Colic lymph node (tissue), 1 donor: Measurements from ENCODE around the gene TMEM45B.

DNA sequence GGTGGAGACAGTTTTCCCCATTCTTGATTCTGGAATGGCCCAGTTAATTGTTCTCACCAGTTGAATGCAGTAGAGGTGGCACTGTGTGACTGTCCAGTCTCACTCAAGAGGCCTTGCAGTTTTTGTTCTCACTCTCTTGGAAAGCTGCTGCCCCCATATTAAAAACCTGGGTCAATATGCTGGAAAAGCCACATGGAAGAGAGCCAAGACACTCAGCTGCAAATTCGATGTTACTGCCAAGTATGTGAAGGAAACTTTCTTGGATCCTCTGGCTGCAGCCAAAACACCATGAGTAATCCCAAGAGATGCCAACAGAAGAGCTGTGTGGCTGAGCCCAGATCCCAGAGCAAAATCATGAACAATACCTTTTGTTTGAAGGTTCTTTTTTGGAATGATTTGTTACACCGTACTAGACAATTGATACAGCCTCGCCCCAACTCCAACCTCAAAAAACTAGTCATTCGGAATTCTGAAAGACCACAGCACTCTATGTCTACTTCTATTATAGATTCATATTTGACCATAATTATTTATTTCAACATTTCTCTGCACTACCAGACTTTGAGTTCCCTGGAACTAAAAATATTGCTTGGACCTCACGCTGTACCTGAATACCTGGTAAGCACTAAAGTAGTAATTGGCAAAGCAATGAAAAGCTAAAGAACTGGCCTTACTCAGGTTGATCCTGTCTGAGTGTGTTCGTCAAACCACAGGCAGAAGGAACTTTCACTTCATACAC lies 378.9 kb downstream of the ETS1 start:
- PRO-cap: no peak

DNA sequence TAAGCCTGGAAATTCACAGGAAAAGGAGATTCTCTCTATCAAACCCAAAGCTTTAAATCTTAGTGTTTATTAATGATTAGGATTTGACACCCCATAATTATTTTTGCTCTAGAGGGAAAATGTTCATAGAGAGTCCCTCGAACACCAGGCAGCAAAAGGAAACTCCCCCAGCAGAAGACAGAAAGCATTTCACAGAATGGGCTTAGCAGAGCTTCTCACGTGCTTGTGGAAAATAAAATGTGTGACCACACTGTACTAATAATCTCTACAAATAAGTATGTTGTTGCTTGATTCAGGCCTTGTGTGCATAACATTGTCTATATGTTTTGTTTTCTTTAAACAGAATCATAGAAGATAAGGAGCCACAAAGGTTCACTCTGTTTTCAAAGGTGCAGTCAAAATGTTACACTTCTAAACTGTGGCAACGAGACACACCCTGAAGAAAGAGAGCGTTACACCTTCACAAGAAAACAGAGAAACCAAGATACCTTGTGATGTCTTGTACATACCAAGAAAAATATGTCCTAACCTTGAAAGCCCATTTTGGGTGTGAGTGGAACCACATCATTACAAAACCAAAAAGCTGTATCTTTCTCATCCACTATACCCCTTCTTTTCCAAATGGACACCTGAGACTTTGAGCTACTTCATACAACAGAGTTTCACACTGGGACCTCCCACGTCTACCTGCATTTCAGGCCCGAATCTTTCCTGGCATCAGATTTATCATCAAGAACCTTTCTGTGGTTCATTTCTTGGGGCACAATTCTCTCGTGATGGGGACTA lies 282.5 kb downstream of the ETS1 start:
- PRO-cap: bidirectional peak, plus-strand start at position 541 of the sequence, minus-strand start at position 157 of the sequence

- PRO-cap: bidirectional peak, plus-strand start at chr11:128329395, minus-strand start at chr11:128329283
Measured at GRCh38 chr11:128328740-128329721, 258.3 kb downstream of the ETS1 start.

- PRO-cap: bidirectional peak, plus-strand start at chr11:128520930, minus-strand start at chr11:128520656; bidirectional peak, plus-strand start at chr11:128521415, minus-strand start at chr11:128521265; bidirectional peak, plus-strand start at chr11:128521508, minus-strand start at chr11:128521513
Measured at GRCh38 chr11:128520821-128521628, 66.3 kb downstream of the ETS1 start.

DNA sequence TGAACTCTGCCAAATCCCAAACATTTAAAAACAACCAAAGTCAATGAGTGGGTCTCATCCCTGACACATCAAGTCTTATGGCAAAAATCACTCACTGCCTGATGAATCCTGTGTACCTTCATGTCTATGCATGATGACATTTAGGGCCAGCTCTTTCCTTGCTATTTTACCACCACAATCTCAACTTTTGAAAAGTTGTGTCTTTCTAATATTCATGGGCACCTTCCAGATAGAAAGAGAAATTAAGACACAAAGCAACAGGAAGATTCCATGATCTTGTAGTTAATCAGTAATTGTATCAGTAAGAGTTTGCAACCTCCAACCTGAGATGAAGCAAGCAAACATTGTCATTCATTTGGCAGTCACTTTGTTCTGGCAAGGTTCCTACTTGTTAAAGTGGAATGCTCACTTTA lies 51.8 kb downstream of the ETS1 start:
- PRO-cap: no peak

GRCh38 chr11:128548285-128549238 lies 38.8 kb downstream of the ETS1 start:
- PRO-cap: bidirectional peak, plus-strand start at chr11:128548508, minus-strand start at chr11:128548499; bidirectional peak, plus-strand start at chr11:128548899, minus-strand start at chr11:128548726; bidirectional peak, plus-strand start at chr11:128549084, minus-strand start at chr11:128548995; bidirectional peak, plus-strand start at chr11:128549183, minus-strand start at chr11:128549150

GRCh38 chr11:128565060-128565392 lies 22.3 kb downstream of the ETS1 start:
- PRO-cap: no peak

- PRO-cap: bidirectional peak, plus-strand start at chr11:128698001, minus-strand start at chr11:128697880
Measured at GRCh38 chr11:128697713-128698256, 3.9 kb downstream of the FLI1 start.

DNA sequence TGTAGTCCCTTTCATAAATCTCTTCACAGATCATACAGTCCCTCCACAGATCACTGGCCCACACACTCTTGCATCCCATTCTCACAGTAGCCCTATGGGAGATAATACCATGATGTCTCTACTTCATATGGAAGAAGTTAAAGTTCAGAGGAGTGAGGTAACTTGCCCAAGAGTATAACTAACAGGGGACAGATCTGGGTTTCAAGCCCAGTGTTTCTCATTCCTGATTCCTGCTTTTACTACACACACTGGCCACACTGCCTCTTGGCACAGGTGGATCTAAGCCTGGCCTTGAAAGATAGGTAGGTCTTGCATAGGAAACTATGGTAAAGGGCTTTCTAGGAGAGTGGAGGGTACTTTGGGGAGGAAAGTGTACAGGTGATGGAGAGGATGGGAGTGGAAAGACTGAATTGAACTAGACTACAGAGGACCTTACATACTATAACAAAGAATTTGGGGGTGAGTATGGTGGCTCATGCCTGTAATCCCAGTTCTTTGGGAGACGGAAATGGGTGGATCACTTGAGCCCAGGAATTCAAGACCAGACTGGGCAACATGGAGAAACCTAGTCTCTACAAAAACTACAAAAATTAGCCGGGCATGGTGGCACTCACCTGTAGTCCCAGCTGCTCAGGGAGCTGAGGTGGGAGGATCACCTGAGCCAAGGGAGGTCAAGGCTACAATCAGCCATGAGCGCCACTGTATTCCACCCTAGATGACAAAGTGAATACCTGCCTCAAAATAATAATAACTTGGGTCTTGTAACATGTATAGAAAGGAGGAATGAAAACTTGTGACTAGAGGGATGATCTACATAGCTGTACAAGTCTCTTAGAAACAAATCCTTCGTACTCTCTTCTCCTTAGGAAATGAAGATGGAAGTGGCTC lies 6.5 kb downstream of the FLI1 start:
- PRO-cap: no peak

DNA sequence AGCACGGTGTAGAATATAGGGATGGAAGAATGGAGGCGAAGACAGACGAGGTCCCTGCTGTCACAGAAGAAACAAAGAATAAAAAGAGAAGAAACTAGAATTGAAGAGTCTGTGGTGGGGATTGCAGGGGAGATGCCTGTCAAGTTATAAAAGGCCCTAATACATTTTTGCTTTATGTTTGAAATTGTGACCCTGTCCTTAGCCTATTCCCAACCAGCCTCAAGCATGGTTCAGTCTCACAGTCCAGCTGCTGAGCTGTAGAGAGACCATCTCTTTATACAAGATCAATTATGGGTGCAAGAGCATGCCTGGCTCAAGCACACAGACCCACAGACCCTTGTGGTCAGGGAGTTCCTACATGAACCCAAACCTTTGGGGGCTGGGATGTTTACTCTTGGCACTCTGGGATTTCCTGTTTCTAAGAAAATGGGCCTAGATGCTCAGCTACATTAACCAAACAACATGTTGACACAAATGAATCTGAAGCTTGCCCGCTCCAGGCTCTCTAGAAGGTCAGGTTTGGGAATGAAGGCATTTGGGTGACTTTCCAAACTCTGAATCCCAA lies 27.5 kb downstream of the FLI1 start:
- PRO-cap: no peak

DNA sequence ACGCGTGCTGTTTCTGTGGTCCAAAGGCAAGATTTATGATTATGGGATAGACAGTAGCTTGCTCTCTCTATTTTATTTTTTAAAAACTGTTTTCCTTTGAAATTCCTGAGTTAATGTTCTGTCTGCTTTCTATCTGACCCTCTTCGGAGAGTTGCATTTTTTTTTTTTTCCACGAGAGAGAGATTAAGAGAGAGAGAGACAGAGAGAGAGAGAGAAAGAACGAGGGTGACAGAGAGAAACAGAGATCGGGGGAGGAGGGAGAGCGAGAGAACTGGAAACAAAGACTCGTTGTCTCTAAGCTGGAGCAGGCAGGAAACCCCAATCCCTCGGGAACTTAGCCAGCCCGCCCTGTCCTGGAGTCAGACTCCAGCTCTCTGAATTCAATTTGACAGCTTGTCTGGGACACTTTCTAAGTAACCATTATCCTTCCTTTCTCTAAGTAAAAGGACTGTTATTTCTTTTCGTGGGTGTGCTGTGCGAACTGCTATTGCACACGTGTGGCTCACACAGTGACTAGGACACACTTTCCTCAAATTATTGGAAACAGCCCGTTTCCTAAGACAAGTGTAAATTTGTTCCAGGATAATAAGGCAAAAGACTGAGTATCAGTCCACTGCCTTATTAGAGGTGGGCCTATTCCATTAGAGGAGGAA lies 76.9 kb downstream of the KCNJ1 start:
- PRO-cap: no peak

GRCh38 chr11:128831092-128831574 lies 36.0 kb downstream of the KCNJ1 start:
- PRO-cap: no peak

DNA sequence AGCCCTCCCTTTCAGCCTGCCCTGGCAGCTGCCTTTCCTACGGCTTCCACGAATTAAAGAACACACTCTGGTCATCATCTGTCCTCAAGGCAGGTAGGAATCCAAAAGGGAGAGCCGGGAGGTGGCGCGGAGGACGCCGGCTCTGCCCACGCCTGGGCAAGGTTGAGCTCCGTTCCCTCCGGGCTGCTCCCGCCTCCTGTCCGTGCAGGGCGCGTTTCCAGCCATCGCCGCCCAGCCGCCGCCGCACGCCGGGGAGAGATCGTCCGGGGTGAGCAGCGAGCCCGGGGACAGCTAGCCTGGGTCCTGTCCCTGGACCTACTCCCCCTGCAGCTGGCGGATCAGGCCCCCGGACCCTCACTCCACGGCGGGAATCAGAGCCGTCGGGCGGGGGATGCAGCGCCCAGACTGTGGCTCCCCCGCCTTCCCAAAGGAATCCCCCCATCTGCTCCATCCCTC lies 696 bp upstream of the KCNJ5 start:
- PRO-cap: no peak

DNA sequence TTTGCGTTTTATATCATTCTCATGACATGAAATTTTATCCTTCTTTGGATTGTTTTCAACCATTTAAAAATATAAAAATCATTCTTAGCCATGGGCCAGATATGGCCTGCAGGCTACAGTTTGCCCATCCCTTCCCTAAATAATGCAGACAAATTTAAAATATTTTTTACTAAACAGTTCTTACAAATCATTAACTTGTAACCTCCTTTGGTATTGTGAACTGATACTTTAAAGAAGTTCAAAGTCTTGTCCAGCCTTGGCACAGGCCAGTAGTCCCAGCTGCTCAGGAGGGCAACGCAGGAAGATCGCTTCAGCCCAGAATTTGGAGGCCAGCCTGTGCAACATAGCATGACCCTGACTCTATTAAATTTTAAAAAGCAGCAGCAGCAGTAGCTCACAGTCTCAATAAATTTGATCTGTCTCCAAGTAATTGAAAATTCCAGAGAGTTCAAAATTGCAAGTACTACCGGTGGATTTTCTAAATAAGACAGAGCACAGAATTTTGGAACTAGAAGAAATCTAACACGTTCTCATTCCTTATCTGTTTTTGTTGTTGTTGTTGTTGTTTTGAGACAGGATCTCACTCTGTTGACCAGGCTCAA lies 83.7 kb upstream of the ARHGAP32 start:
- PRO-cap: no peak

- PRO-cap: no peak
Measured at GRCh38 chr11:129374020-129374877, 1.4 kb upstream of the BARX2 start.

GRCh38 chr11:129579769-129580146 lies 204.1 kb downstream of the BARX2 start:
- PRO-cap: no peak

GRCh38 chr11:129815402-129816189 lies at the start of gene TMEM45B:
TSS of gene TMEM45B (plus strand) at chr11:129815848.
- PRO-cap: bidirectional peak, plus-strand start at chr11:129815850, minus-strand start at chr11:129815785

- PRO-cap: no peak
Measured at GRCh38 chr11:130072142-130072610, 2.5 kb downstream of the APLP2 start.

- PRO-cap: no peak
Measured at GRCh38 chr11:130180529-130180844, 20.9 kb downstream of the ST14 start.

- PRO-cap: no peak
Measured at GRCh38 chr11:130183563-130184457, 24.2 kb downstream of the ST14 start.